Colic lymph node (tissue), 1 donor: ENCODE data around the genes REG1A and SFTPB.

GRCh38 chr2:77831856-77832244 is 309.7 kb upstream of the LRRTM4 start:
- PRO-cap, result no peak

DNA sequence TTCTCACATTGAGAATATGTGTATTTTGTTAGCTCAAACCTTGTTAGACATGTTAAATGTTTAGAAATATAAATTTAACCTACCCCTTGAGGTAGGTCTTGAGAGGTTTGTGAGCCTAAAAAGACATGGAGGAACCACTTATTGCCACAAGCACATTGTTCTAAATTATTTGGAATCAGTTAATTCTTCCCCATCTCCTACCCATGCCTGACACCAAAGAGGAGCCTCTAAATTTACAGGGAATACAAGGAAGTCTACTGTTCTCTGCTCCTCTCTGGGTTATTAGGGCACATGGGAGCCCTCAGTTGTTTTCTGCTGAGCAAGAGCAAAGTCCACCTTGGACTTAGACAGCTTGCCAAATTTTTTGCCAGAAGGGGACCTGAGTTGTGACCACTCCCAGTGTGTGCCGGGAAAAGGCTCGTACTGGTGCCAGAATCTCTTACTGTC is 324 bp upstream of the REG1A start:
- PRO-cap, result no peak

GRCh38 chr2:79120388-79120787 is at the start of gene REG1A:
REG1A (plus strand) TSS chr2:79120488.
- PRO-cap, result no peak

- PRO-cap, result no peak
These were observed 1679.0 kb downstream of the SUCLG1 start for GRCh38 chr2:82780108-82780477.

- PRO-cap, result no peak
These were observed 1668.6 kb downstream of the SUCLG1 start for GRCh38 chr2:82790272-82791153.

DNA sequence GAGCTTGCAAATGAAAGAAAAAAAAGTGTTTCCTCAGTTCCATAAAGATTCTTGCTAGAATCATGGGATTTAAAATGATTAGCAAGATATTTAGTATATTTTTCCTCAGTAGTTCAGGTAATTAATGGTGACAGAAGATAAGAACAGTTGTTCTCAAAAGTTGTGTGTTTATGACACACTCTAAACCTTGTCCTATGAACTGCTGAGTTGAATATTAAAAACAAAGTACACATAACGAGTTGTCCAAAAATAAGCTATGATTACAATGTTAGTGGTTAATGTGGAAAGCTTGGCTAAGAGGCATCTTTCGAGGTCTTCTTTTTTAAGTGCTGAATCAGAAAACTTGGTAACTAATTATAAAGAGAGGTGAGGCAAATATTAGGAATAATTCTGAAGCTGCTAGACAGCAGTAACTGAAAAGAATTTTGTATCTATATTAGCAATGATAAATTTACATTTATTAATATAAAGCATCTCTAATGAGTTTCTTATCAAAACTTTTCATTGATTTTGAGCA is 1088.7 kb downstream of the SUCLG1 start:
- PRO-cap, result no peak

DNA sequence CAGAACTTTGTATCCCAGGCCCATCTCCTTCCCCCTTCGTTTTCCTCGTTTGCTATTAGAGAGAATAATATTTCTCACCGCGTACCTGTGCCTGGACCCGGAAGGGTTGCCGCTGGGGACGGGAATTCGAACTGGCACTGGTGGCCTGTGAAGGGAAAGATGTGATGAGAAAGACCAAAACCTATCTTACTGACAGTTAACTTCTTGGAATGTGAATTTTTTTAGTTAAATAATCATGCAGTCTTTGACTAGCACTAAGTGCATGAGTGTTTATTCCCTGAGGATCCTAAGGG is 558 bp upstream of the SUCLG1 start:
- PRO-cap, result no peak

GRCh38 chr2:84959028-84959790 is 11.8 kb upstream of the KCMF1 start:
- PRO-cap, result no peak

DNA sequence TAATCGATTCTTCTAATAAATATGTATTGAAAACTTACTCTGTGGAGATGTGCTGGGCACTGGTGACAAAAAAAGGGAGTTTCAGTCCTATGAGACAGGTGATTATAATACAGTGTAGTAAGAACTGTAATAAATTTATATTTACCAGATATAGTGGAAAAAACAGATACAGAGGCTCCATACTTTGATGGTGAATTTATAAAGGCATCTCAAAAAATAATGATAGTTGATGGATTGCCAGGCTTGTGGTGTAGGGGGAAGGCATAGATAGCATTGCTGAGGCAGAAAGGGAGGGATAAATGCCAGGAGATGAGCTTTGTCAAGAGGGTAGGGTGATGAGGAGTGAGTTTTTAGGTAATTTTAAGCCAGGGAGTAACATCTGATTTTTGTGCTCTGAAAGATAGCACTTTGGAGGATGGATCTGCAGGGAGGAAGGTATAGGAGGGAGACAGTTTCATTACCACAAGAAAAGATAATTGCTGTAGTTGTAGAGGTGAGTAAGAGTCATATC is 18.2 kb downstream of the KCMF1 start:
- PRO-cap, result no peak

DNA sequence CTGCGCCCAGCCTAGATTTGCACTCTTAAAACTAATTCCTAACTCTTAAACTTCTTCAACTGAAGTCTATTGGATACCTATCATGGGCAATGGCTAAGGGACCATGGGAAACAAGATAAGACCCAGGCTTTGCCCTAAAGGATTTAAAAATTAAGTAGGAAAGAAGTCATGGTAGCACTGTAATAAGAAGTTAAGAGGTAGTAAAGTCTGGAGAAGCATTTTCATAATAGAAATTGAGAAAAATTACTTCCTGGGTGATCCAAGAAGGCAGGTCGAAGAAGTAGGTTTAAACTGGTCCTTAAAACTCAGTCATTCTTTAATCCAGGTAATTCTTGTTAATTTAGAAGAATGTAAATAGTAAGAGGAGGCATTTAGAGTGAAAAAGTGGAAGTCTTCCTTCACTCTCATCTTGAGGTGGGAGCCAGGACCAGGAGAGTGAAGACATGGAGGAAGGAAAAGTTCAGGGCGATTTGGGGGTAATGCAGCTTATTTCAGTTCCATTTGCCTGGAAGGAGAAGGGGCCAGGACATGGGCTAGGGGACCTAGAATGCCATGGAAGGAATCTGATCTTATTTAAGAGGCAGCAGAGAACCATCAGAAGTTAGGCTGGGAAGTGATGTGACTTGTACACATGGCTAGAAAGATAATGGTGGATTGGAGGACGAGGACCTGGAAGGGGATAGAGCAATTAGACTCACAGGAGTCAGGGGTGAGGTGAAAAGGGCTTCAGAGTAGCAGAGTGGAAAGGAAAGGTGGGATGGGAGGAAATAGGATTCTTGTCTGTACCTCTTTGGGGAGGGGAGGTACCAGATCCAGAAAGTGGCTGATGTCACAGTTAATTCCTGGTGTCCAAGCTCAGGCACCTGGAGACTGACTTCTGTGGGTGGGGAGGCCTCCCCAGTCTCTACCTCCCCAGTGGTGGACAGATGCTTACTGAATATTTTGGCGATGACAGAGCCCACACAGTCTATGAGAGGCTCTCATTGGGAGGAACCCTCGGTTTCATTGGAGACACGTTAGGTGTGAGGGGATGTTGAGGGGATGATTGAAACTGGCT is 6.4 kb downstream of the TCF7L1 start:
- PRO-cap, result no peak

GRCh38 chr2:85244078-85244986 is 83.5 kb downstream of the TGOLN2 start:
- PRO-cap, result no peak

DNA sequence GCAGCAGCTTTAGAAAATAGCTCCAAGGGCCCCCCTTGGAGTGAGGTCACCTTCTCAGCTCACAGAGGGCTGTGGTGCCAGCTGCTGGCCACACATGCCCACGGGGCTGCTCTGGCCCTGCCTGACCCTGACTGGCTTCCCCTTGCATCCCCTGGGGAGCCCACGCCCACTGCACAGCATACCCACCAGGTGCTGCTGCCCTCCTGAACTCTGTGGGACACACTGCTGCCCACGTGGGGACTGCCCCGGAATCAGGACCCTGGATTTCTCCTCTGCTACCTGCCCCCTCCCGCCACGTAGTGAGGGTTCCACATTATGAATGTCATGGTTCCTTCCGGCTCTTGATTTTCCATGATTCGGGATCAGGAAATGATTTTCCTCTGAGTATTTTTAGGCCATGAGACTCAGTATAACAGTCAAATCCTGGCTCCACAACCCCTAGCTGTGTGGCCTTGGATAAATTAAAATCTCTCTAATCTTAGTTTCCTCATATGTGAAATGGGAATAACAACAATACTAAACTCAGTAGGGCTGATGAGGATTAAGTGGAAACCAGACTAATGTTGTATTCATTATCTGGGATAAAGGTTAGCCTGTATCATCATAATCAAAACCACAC is 70.1 kb downstream of the TGOLN2 start:
- PRO-cap, result no peak

DNA sequence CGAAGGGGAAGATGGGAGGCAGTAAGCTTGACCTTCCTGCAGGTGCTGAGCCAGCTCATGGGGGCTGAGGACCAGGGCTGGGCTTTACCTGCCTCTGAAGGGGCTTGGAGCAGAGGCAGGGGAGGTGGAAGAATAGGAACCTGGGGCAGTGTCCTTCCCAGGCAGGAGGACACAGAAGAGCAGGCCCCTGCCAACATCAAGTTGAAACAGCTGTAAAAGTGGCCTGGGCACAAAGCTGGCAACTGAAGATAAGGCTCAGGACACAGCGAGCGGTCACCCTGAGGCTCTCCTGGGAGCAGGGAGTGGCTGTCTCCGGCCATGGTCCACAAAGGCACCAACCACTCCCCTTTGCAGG is 13.1 kb downstream of the TGOLN2 start:
- PRO-cap, result no peak

- PRO-cap, result no peak
These were observed 9.0 kb downstream of the RETSAT start for GRCh38 chr2:85345161-85345877.

DNA sequence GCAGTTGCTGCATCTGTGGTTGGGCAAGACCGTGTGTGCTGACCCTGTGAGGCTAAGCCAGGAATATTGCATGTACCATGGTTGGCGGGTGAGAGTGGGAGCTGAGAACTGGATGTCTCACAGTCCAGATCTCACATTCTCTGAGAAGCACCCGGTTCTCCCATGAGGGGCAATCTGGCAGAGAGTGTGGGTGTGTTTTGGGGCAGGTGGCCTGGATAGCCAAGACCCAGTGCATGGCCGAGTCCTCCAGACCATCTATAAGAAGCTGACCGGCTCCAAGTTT is 16.6 kb downstream of the ELMOD3 start:
- PRO-cap, result no peak

DNA sequence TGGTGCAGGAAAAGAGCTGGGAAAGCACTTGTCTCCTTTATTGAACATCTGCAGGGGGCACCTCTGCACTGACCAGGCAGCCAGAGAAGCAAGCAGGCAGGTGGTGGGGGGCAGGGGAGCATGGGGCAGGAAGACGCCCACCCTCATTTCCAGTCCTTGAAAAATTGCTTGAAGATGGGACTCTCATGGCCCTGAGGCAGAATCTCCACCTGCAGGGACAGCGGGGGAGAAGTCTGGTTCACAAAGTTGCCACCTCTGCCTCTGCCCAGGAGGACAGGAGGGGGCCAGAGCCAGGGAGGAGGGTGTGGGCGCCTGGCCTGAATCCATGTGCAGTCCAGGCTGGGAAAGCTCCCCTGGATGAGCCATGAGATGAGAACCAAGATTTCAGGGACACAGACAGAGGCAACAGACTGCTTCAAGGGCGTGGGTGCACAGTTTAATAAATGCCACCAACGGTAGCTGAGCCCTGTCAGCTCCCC is 15.4 kb downstream of the CAPG start:
- PRO-cap, result no peak

DNA sequence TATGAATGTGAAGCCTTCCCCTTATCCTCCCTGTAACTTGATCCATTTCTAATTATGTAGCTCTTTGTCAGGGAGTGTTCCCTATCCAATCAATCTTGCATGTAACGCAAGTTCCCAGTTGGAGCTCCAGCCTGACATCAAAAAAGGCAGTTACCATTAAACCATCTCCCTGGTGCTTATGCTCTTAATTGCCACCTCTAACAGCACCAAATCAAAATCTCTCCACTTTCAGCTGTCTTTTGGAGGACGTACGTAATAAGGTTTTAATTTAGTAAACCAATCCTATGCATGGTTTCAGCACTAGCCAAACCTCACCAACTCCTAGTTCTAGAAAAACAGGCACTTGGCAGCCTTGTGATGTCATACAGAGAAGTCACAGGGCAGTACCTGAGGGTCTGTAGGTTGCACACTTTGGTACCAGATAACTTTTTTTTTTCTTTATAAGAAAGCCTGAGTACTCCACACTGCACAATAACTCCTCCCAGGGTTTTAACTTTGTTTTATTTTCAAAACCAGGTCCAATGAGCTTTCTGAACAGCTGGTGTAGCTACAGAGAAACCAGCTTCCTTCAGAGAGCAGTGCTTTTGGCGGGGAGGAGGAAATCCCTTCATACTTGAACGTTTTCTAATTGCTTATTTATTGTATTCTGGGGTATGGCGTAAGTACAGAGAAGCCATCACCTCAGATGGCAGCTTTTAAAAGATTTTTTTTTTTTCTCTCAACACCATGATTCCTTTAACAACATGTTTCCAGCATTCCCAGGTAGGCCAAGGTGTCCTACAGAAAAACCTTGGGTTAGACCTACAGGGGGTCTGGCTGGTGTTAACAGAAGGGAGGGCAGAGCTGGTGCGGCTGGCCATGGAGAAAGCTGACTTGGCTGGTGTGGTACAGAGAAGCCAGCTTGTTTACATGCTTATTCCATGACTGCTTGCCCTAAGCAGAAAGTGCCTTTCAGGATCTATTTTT is 5.6 kb downstream of the MAT2A start:
- PRO-cap, result no peak

GRCh38 chr2:85591364-85591974 is 4.1 kb upstream of the RNF181 start:
- PRO-cap, result no peak

DNA sequence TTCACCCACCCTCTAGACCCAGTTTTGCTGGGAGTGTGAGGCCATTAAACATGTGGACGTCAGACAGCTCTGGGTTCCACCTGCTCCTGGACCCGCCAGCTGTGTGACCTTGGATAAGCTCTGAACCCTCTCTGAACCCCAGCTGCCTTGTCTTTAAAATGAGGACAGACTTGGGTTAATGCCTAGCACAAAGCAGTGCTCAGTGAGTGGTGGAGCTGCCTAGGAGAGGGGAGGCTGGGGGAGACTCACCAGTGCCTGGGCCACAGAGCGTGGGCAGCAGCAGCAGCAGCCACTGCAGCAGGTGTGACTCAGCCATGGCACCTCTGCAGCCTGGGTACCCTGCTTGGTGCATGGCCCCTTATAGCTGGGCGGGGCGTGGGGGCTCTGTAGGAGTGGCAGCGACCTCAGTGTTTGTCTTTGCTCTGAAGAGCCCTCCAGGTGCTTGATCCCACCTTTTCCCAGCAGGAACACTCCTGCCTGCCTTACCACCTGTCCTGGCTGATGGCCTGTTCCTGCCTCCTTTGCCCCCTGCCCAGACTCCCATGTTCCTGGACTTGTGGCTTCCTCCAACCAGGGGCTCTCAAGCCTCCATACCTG is at the start of gene SFTPB:
SFTPB (minus strand) TSS at position 332 of the 597 bp plus-strand sequence.
- PRO-cap, result no peak

DNA sequence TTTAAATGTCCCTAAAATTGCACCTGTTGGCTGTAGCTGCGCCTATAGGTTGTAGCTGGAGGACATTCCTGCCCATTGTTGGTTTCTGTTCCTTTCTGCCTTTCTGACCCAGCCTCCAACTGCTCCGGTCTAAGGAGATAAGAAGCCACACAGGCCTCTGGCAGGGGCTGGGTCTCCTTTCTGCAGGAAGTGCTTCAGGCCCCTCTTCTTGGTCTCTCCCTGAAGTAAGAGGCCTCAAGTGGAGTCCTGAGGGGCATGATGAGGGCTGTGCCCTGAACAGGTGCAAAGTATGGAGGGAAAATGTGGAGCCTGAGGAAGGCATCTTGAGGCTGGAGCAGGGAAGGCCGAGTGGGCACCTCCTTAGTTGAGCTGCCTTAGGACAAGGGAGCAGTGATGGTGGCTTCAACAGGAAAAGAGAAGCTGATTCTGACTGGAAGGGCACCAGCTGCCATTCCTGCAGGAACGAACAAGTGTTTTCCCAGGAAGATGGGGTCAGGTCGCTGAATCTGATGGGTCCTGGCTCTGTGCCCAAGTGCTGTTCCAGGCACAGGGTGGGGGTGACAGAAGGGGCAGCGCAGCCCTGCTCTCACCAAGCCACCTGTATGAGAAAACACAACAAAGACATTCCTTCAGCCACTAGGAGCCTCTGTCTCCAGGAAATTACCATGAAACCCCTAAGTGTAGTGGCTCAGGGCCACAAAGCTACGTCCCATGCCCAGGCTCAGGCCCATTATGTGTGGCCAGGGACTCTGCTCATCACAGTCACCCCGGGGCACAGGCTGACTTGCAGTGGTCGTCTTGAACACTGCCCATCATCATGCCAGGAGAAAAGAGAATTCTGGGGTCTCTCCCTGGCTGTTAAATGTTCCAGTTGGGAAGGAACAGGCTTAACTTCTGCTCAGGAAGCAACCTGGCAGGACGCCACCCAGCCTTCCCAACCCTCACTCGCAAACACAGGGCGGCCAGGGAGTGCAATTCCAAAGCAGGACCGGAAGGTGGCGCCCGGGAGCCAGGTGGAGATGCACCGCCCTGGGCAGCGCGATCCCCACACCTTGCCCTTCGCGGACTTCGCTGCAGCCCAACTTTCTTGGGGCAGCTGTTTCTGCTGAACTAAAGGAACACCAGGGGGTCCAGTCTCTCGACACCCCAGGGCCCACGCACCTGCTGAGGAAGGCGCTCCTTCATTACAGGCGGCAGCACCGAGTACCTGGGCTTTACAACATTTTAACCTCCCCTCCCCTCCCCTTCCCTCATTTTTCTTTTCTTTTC is 10.8 kb upstream of the SFTPB start:
- PRO-cap, result no peak